HT1080 (cell line): ENCODE results near the genes SLBP and C4orf48.

GRCh38 chr4:1001040-1001589 is 7.9 kb upstream of the SLC26A1 start:
RAMPAGE:
- cytosol, long total RNA, result no peak
- long total RNA, result no peak
- nucleus, long total RNA, result no peak

DNA sequence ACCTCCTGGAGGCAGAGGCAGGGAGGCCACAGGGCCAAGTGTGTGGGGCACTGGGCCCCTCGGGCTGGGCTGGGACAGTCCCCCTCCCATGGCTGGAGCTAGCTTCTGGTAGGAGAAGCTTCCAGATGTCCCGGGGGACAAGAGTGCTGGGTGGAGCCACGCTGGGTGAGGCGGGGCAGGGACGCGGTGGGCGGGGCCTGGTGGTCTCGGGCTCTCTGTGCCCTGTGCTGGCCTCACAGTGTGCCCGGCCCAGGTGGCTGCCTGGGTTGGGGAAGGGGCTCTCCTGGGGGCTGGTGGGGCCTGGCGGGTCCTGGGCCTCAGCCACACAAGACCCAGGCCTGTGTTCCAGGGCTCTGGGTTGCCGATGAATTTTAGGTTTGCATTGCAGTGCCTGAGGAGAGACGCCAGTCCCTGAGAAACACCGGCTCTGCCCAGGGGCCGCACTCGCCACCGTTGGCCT is 18.8 kb downstream of the FGFRL1 start:
RAMPAGE:
- cytosol, long total RNA, result no peak
- long total RNA, result no peak
- nucleus, long total RNA, result no peak

DNA sequence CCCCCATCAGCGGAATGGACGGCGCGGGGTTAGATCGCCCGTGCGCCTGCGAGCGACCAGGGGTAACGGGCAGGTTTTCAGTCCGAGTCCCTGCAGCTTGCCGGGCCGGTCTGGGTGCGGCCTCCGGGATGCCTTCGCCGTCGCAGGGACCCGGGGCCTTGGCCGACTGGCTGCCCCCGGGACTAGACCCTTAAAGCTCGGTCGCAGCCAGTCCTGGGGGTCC is 240 bp downstream of the SPON2 start:
RAMPAGE:
- cytosol, long total RNA, result no peak
- long total RNA, result no peak
- nucleus, long total RNA, result no peak

RAMPAGE:
- cytosol, long total RNA, result no peak
- long total RNA, result no peak
- nucleus, long total RNA, result no peak
These were observed 19.7 kb upstream of the SPON2 start for GRCh38 chr4:1191996-1192504.

RAMPAGE:
- cytosol, long total RNA, result no peak
- long total RNA, result no peak
- nucleus, long total RNA, result no peak
These were observed 24.1 kb downstream of the CTBP1 start for GRCh38 chr4:1224398-1225575.

RAMPAGE:
- cytosol, long total RNA, result no peak
- long total RNA, result no peak
- nucleus, long total RNA, result no peak
These were observed 7.7 kb downstream of the CTBP1 start for GRCh38 chr4:1241229-1241718.

DNA sequence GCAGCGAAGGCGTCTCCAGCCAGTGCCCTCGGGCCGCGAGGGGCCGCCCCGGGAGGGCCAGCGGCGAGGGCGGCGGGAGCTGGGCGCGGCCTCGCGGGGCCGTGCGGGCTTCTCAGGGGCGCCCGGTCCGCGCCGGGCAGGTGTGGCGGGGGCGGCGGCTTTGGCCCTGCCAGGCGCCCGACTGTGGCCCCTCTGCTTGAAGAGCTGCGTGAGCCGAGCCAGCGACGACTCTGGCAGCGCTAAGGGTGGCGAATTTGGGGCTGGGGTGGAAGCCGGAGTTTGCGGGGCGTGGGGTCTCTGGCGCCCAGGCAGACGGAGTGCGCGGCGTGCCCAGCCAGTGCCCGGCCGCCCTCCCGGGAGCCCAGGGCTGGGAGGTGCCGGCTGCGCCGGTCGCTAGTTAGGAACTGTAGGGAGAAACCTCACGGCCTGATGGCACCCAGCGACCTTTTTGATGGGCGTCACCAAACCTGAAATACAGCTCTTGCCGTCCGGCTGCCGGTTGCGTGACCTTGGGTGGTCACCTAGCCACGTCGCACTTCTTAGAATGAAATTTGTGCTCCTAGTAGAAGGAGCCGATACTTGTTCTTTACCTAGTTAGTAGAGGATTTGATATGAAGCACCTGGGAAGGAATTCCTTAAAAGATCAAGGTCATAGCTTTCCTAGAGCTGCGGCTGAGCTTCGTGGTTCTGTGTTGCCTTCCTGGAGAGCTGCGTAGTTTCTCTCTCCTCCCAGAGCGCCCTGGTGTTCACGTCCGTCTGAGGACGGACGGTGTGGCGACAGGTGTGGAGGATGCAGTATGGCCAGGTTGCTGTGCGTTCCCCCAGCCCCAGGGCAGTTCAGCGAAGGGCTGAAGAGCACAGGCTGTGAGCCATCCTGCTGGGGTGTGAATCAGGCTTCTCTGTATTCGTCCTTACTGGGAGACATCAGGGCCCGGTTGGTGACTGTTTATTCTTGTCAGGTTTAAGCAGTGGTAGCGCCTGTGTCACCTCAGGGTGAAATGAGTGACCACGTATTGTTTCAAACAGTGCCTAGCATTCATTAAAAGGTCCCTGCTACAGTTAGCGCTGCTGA is 656 bp downstream of the MAEA start:
RAMPAGE:
- cytosol, long total RNA, result no peak
- long total RNA, result no peak
- nucleus, long total RNA, result no peak

GRCh38 chr4:1300814-1301619 is 11.3 kb downstream of the MAEA start:
RAMPAGE:
- cytosol, long total RNA, result no peak
- long total RNA, result no peak
- nucleus, long total RNA, result no peak

GRCh38 chr4:1333308-1333626 is 13.7 kb upstream of the UVSSA start:
RAMPAGE:
- cytosol, long total RNA, result no peak
- long total RNA, result no peak
- nucleus, long total RNA, result no peak

RAMPAGE:
- cytosol, long total RNA, result no peak
- long total RNA, result no peak
- nucleus, long total RNA, result no peak
These were observed 7.5 kb upstream of the UVSSA start for GRCh38 chr4:1339238-1340186.

DNA sequence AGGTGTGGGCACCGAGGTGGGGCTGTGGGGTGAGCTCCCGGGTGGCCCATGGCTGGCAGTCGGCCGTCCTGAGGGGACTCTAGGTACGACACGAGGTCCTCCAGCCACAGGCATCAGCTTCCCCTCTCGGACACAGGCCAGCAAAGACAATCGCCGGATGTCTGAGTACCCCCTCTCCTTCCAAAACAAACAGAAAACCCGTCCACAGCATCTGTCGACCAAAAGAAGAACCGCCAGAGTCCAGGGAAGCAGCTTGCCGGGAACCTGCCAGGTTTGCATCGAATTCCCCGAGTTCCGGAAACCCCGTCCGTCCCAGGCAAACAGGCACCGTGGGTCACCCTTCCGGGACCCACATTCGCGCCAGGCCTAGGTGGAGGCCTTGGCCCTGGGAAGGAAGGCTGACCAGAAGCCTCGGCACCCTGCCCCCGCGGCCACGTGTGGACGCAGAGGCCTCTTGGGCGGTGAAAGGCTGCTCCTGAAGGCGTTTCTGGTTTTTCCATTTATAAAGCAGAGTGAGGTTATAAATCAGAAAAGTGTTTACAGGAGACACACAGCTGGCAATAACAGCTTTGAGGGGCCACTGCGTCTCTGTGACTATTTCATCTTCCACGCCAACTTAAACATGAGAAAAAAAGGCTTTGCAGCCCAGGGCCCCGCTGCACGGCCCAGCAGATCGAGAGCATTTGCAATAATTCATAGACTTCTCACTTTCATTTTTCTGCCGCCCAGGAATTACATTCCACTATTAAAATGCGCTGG is 135.8 kb downstream of the FAM53A start:
RAMPAGE:
- cytosol, long total RNA, result no peak
- long total RNA, result no peak
- nucleus, long total RNA, result no peak

RAMPAGE:
- cytosol, long total RNA, result no peak
- long total RNA, result no peak
- nucleus, long total RNA, result no peak
These were observed 103.9 kb downstream of the FAM53A start for GRCh38 chr4:1580070-1580819.

DNA sequence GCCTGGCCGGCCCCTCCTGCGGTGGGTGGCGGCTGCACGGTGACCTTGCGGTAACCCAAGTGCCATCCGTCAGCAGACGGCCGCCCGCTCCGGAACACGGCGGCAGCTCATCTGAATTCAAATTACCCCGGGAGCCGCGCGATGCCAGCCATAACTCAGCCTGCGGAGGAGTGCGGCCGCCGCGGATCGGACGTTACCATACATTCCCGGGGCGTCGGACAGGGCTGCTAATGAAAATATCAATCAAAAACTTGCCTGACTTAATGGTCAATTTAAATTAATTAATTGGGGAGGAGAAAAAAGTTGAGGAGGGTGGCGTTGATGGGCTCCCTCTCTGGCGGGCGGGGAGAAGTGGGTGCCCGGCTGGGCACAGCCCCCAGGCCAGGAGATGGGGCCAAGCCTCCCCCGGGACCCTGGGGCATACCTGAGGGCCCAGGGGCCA is 60.5 kb downstream of the FAM53A start:
RAMPAGE:
- cytosol, long total RNA, result no peak
- long total RNA, result no peak
- nucleus, long total RNA, result no peak

GRCh38 chr4:1711884-1712578 is at the start of gene SLBP:
Gene SLBP (minus strand): TSS chr4:1712319.
RAMPAGE:
- cytosol, long total RNA, result no peak
- long total RNA, result no peak
- nucleus, long total RNA, result no peak

DNA sequence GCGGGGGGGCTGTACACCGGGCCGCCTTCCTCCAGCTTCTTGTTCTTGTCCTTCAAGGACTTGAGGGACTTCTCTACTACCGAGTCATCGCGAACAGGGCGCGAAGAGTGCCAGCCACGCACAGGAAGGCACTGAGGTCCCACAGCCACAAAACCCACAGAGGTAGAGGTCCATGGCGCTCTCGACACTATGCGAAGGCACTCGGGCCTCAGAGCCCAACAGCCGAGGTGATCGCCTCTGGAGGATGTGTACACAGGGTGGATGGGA is 14.5 kb downstream of the LETM1 start:
RAMPAGE:
- cytosol, long total RNA, result no peak
- long total RNA, result no peak
- nucleus, long total RNA, result no peak

DNA sequence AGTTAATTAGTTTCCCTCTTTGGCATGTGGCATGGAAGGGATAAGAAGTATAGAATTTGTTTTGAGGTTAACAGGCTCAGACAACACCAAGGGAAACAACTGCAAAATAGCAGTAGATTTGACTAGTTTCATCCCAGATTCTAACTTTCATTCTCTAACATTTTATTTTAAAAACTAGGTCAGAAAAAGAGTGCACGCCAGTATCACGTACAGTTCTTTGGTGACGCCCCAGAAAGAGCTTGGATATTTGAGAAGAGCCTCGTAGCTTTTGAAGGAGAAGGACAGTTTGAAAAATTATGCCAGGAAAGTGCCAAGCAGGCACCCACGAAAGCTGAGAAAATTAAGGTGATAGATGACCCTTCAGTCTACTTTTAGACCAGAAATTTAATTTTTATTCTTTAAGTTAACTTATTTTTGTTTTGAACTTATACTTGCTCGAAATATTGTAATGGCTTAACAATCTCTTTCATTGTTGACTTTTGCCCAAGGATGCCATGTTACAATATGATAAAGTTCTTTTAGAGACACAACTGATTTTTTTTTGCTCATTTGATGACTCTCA is 45.6 kb downstream of the NSD2 start:
RAMPAGE:
- cytosol, long total RNA, result no peak
- long total RNA, result no peak
- nucleus, long total RNA, result no peak

GRCh38 chr4:1939557-1939980 is 68.4 kb downstream of the NSD2 start:
RAMPAGE:
- cytosol, long total RNA, result no peak
- long total RNA, result no peak
- nucleus, long total RNA, result no peak

RAMPAGE:
- cytosol, long total RNA, result no peak
- long total RNA, result no peak
- nucleus, long total RNA, result no peak
These were observed 44.0 kb downstream of the NELFA start for GRCh38 chr4:1964534-1965474.

RAMPAGE:
- cytosol, long total RNA, result start-site peak on the minus strand at chr4:2041914-2041972, 5 and 30 reads in 2 replicates
- long total RNA, result start-site peak on the minus strand at chr4:2041913-2041973, 14 reads
- nucleus, long total RNA, result no peak
These were observed at the start of gene C4orf48 for GRCh38 chr4:2041651-2042170. Gene C4orf48 (plus strand): TSS chr4:2041995.

DNA sequence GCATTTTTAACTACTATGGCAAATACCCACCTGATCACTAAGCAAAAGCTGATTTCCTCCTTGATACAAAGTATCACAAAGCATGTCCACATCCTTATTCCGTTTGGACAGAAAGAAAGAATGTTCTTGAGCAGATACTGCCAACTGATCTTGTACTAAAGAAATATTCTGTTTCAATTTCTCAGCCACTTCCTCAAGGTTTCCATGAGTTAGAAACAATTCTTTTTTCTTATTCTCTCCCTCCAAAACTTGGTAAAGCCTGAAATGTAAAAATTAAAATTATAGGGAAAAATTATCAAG is 5.8 kb downstream of the HAUS3 start:
RAMPAGE:
- cytosol, long total RNA, result no peak
- long total RNA, result no peak
- nucleus, long total RNA, result no peak